Aortic smooth muscle cell (primary cell): Measurements from ENCODE around the gene MYLK4.

DNA sequence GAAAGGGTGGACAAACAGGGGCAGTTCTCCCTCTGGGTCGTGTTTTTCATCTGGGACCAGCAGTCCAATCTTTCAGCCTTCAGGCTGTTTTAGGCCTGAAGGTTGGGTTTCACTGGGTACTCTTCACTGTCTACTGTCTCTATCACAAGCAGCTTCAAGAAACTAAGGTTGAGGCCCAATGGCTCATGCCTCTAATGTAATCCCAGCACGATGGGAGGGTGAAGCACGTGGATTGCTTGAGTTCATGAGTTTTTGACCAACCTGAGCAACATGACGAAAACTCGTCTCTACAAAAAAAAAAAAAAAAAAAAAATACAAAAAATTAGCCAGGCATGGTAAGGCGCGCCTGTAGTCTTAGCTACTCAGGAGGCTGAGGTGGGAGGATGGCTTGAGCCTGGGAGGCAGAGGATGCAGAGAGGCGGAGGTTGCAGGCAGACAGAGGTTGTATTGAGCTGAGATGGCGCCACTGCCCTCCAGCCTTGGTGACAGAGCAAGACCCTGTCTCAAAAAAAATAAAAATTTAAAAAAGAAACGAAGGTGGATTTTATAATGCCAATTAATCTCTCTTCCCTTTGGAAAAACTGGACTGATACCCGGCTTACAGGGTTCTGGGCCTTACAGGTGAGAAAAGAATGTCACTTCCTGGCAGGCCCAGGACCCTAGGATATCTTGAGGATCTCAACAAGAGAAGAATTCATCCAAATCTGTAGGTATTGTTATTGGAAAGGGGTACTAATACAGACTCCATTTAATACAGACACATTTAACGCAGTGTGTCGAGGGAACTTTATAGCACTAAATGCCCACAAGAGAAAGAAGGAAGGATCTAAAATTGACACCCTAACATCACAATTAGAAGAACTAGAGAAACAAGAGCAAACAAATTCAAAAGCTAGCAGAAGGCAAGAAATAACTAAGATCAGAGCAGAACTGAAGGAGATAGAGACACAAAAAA, 54.0 kb upstream of the GMDS start:
- RRBS = no CpG with 5 or more reads among the region's 13 CpGs

DNA sequence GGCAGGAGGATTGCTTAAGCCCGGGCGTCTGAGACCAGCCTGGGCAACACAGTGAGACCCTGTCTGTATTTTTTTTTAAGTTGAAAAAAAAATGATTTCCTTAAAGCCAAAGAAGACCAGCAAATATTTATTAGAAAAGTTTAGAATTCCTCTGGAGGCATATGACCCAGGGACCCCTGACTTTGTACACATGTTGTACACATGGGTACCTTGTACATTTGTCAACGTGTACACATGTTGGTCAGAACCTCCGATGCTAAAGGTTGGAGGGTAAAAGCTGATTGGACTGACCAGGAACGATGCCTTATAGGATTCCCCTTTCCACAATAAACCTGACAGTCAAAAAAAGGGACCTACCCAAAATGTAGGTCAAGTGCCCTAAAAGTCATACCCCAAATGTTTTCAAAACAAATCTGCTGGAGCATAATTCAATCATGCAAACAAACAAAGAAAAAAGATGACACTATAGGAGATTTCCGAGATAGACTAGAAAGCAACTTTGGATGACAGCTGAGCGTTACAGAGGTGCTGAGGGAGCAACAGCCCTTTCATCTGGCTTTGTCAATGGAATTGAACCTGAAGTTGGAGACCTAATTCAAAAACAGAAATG, 102.6 kb upstream of the GMDS start:
- RRBS = no CpG with 5 or more reads among the region's 7 CpGs

DNA sequence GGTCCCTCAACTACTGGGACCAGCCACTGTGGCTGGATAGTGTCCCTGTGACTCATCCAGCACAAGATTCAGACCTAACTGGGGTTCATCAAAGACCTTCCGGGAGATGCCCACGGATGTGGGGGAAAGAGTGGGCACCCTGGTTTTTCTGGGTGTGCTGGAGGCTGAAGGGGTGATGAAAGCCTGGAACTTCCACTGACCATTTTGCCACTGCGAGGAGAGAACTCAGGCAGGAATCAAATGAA, 143.9 kb upstream of the GMDS start:
- RRBS = no CpG with 5 or more reads among the region's 3 CpGs

DNA sequence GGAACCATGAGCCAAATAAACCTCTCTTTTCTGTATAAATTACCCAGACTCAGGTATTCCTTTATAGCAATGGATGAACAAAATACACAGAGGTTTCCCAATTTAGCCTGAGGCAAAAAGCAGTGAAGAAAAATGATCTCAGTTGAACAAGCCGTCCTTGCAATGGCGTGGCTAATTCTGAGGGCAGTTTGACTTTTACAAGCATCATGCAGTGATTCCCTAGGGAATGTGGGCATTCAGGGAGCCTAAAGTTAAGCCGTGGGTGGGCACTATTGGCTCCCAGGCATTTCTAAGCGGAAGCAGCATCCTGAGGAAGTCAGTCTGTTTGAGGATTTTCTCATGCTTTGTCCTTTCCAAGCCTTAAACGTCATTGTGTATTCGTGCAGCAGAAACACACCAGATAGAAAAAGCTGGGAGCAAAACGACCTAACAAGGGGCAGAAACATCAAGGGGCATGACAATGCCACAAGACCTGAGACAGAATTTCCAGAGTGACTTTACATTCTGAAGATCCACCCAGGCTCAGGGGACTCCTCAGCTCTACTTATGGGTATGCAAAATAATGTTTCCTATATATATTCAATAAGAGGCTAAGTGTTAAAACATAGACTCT, 133.8 kb downstream of the MYLK4 start:
- RRBS = no CpG with 5 or more reads among the region's 7 CpGs

GRCh38 chr6:2750670-2751114, at the start of gene MYLK4:
TSS of gene MYLK4 (minus strand) at chr6:2750922.
- RRBS = no CpG with 5 or more reads among the region's 5 CpGs

DNA sequence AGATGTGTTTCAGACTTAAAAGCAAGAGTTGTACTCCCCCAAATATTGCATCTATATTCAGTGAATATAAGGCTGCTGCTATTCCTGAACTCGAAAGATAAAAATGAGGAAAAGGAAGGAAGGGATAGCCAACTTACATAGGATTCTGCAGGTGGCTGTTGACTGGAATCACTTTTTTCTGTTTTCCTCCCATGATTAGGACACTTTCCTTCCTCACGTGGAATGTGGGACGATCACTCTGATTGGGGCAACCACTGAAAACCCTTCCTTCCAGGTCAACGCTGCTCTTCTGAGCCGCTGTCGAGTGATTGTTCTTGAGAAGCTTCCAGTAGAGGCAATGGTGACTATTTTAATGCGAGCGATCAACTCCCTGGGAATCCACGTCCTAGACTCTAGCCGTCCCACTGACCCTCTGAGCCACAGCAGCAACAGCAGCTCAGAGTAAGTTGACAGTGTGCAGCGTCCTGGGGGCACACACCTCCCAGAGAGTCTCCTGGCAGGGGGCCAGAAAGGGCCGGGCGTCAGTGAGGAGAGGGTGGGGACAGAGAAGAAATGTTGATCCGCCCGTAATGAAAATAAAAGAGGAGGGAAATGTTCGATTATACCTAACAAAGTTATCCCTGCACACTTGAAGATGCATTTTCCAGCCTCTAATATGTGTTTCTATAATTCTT, 4.9 kb downstream of the WRNIP1 start:
- RRBS = no CpG with 5 or more reads among the region's 16 CpGs

GRCh38 chr6:2810306-2811072, 31.2 kb downstream of the SERPINB1 start:
- RRBS = no CpG with 5 or more reads among the region's 6 CpGs

DNA sequence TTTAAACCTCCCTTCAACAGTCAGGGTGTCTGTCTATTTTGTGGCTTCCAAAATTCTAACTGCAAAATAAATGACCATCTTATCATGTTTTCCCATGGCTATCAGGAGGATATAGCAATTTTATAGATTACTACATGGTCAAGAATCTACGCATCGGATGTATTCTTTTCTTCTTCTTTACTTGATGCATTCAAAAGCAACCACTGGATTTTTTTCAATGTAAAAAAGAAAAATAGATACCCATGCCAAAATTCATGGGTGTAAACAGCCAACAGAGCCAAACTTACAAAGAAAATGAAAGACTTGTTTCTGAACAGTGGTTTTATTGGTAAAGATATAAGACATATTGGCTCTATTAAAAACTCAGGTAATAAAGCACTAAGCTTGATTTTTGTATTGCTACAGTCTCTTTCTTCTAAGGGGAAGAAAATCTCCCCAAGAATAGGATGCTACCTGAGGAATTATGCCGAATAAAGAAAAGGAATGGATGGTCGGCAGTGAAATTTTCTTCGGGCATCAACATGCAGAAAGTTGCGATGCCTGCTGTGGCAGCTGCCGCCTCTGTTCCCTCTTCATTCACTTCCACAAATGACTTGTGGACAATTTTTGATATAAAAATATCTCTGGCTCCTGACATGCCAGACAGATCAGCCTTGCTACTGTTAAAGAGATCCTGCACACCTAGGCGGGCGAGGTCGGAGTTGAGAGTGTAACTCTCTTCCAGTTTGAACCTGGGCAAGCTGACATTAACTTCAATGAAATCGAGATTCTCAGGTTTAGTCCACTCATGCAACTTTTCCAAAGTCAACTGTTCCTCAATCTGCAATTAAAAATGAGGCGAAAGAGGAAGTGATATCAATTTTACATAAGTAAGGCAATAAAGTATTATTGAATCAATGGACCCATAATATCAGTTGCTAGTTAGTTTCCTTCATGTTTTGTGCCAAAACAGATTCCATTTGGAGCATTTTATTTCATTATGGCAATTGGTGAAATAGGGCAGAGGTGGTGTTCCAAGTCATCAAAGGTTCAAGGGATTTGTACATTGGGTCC, 8.1 kb downstream of the SERPINB1 start:
- RRBS = no CpG with 5 or more reads among the region's 12 CpGs

DNA sequence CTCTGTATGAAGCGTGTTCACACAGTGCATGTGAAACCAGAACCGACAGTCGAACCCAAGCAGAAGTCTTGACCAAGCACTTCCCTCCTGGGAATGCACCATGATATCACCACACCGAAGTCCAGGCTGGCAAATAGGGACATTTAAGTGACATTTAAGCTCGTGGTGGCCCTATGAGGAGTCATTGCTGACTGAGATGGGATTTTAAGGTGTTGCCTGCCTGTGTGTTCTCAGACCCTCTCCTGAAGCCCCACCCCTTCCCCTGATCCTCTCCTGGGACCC, 11.3 kb upstream of the SERPINB1 start:
- RRBS = no CpG with 5 or more reads among the region's 5 CpGs

GRCh38 chr6:2942673-2943244, 28.6 kb downstream of the SERPINB6 start:
- RRBS = no CpG with 5 or more reads among the region's 10 CpGs

- RRBS = no CpG with 5 or more reads among the region's 5 CpGs
Observed at GRCh38 chr6:2960896-2961400, 10.4 kb downstream of the SERPINB6 start.

DNA sequence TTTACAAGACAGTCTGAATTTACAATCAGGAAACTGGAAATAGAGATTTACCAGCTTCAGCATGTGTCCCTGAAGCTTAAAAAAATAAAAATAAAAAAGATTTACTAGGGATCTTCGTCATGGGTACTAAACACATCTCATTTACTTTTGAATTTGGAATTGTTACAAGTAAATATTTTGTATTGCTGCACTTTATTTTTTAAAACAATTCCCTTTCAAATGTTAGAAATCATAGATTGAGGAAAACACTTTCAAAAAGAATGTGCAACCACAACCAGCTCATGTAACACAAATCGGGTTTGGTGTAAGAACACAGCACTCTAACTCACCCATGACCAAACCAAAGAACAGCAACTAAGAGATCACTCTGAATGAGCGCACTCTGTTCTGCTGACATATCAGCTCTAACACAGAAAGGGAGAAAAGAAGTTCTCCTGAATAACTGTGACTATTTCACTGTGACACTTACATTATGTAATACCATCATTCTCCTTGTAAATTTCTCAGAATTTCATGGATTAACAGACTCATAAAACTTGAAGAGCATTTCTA, 6.8 kb upstream of the SERPINB6 start:
- RRBS = no CpG with 5 or more reads among the region's 3 CpGs

- RRBS = no CpG with 5 or more reads among the region's 7 CpGs
Observed at GRCh38 chr6:3134989-3135575, 16.6 kb downstream of the BPHL start.

DNA sequence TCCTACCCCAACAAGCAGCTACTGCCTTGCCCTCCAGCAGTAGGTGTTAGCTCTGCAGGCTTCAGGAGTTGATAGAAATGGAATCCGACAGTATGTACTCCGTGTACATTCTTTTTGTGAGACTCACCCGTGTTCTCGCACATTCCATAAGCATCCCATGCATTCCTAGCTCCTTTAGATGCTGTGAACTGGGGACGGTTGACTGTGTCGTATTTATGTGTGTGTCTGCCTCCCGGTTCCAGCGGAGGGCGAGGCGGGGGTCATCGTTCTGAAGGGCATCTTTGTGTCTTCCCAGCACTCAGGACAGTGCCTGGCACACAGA, 11.6 kb upstream of the PSMG4 start:
- RRBS = no CpG with 5 or more reads among the region's 11 CpGs

DNA sequence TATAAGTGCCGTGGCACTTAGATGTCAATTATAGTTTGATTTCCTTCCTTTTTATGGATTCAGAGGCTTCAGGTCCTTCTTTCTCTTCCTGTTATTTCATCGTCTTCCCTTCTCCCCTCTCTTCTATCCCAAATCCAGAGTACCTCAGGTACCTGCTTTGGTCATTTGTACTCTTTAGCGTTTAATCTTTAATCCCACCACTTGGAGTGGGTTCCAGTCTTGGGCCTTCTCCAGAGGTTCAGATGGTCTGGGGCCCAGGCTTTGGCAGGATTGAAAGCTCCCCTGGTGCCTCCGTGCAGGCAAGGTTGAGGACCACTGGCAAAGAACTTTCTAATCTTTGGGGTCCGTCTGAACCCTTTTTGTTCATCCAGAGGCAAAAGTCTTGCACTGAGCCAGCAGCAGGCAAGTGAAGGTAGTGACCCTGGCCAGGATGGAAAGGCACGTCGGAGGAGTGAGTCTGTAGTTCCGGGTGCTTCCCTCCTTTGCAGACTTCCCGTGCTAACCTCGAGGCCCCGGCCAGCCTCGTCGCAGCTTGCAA, 9.7 kb downstream of the PSMG4 start:
- RRBS = 84% methylated on average over 4 of the region's 13 CpGs

DNA sequence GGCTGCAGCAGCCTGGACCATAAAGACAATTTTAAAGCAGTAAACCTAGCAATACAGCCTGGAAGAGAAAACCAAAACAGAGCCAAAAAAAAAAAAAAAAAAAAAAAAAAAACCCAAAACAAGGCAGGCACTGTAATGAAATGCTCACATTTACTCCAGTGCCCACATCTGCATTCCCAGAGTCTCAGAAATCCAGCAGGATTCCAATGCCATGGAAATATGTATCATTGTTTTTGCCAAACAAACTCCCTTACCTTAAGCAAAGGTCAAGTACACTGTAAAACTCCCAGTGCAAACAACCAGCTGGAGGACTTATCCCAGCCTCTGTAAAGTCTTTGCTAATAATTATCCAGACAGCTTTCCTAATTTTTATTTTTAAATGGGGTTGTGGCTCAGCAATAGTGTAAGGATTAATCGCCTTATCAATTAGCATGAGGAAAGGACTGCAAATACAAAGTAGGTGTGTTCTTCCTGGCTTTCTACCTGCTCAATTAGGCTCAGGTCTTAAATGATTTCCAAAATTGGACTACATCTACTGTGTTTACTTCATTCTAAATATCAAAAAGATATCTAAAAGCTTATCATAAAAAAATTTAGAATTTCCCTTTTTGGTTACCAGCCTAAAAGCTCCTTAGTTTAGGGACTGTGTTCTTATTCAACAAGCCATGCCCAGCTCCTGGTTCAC, 98.4 kb downstream of the PSMG4 start:
- RRBS = no CpG with 5 or more reads among the region's 1 CpG

- RRBS = no CpG with 5 or more reads among the region's 15 CpGs
Observed at GRCh38 chr6:3410361-3411323, 46.2 kb downstream of the SLC22A23 start.

- RRBS = 28% methylated on average over 6 of the region's 16 CpGs
Observed at GRCh38 chr6:3427384-3428057, 29.3 kb downstream of the SLC22A23 start.

DNA sequence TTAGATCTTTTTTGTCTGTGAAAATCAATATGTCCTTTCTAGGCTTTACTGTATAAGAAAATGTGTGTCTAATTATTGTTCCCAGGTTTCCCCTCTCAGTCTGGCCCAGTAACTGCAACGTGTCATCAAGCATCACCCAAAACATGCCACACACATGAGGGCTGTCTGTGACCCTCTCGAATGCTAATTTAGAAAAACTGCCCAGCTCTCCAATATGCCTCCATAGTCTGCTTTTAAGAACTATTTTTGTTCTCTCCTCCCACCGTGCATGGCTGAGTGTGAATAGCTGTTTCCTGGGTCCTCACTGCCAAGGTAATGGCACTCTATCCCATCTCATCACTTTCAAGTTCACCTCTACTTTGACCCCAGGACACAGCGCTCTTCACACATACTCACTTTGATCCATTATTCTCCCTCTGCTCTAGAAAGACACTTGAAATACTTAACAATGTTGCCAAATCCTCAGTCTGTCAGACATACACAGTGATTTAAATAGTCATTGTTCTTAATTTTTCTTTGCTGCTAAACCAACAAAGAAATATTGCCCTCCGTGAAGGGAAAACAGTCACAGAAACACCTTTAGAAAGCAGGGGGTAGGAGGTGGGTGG, 2.7 kb downstream of the SLC22A23 start:
- RRBS = no CpG with 5 or more reads among the region's 5 CpGs

GRCh38 chr6:3741276-3741960, 10.1 kb downstream of the PXDC1 start:
- RRBS = no CpG with 5 or more reads among the region's 17 CpGs